AG09319 (cell line): ENCODE measurements around a stretch of chr10.

GRCh38 chr10:29462179-29462489 lies 172.6 kb downstream of the SVIL start:
- RRBS = no CpG with 5 or more reads among the region's 4 CpGs

DNA sequence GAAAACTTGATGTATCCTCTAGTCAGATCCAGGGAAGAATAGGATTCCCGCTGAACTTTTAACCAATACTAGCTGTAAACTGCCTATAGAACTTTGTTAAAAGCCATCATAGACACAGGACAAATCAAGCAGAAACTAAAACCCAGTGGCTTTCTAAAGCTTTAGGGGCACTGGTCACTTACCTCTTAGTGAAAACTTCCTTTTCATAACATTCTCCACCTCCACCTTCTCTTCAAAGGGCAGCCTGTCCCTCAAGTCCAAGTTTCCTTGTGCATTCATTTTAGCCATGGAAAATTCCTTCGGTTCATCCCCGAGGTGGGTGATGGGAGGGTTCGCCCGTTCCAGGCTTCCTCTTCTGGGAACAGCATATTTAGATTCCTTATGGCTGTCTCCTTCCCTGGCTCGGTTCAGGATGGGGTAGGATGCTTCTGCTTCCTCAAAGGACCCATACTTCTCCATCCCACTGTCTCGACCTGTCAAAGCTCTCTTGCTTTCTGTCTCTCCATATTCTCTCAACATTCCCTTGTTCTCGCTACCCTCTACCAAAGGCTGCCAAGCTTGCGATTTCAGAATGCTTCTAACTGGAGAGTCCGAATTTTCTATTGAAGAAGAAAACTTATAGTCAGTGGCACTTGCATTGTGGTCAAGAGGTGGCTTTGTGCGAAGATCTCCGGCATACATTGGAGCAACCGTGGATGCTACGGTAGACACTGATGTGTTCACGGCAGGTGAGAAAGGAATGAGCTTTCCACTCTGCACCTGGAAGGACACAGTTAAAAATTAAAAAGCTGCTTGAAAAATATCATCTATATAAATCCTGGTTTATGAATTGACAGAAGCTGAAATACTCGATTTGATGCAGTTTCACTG lies 111.3 kb downstream of the SVIL start:
- RRBS = no CpG with 5 or more reads among the region's 16 CpGs

DNA sequence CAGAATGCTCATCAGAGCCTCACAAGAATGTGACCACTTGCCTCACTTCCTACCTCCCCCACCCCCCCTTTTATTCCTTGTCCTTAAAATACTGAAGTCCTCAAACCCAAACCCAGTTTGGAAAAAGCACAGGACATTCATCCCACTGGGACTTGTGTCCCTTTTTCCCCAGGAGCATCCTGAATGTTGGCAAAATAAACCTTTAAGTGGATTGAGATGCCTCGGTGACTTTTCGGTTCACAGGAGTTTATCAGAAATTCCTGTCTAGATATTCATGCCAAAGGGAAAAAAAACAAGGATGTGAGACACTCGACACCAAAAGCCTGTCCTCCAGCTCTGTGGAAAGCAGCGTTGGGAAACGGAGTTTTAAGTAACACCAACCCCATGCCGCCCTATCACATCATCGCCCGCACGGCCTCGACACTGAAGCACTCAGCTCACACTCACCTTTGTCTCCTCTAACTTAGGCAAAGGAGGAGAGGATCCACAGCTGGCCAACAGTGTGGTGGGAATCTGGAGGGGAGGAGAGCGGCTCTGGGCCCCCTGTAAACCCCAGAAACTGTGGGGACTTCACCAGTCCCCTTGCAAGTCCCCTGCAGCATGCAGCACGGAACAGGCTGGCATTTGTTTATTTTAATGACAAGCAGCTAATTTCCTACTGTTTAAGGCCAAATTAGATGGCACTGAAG lies 45.8 kb downstream of the SVIL start:
- RRBS = no CpG with 5 or more reads among the region's 12 CpGs

DNA sequence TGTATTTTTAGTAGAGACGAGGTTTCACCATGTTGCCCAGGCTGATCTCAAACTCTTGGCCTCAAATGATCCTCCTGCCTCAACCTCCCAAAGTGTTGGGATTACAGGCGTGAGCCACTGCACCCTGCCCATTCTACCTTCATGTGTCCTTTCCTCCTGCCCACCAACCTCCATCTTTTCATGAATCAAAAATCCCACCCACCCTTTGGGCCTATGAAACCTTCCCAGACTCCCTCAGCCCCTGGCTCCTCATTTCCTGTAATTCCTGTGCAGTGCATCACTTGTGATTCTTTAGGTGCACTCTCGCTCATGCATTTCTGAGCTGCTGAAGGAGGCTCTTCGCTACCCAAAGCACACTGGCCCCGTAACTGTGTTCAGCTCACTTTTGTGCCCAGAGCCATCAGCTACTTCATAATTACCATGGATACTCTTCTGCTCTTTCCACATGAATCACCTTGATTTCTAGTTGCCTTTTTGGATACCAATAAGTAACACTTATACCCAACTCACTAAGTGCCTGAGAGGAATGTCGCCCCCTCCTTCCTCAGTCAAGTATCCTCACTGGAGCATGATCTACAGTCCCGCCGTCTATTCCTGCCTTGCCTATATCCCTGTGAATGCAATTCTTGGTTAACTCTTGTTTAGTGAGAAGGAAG lies 24.1 kb downstream of the SVIL start:
- RRBS = no CpG with 5 or more reads among the region's 8 CpGs

DNA sequence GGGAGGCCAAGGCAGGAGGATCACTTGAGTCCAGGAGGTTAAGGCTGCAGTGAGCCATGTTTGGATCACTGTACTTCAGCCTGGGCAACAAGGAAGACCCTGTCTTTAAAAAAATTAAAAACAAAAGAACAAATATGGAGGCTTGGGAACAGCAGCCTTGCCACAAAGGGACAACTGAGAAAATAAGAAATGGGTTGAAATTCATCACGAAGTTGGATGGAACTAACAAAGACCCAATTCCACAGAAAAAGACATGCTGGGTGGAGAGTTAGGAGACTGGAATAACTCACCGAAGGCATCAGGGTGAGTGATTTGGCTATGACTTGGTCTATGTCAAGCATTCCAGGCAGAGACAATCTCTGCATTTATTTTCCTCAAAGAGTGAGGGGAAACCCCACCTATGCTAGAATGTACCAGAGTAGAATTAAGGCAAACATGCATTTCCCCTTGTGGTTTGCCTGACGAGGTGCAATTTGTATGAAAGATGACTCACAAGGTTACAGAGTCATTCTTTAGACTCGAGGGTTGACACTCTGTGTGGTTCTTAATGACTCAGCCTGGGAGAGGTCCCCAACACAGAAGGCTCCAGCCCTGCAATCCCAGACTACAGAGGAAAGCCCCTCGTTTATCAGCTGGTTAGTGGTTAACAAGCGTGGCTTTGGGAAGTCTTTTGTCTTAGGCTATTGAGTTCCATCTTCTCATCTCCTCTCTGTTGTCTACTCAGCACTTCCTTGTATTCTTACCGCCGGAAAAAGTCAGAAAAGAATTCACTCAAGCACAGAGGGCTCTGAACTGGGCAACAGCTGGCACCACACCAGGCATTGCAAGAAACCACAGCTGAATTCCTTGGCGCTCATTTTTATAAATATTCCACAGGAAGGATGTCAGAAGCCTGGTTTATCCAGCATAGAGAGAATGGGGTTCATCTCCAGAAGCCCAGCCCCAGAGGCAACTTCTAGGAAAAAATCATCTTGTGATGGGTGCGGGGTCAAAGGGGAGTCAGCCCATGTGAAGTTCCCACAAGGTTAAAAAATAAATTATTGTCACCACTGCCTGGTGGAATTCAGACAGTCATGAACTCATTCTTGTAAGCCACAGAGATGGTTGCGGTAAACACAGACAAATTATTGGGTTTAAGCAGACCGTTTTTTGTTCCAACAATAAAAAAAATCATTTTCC lies 24.3 kb upstream of the SVIL start:
- RRBS = no CpG with 5 or more reads among the region's 12 CpGs

GRCh38 chr10:29691691-29692146 lies 56.9 kb upstream of the SVIL start:
- RRBS = no CpG with 5 or more reads among the region's 7 CpGs

DNA sequence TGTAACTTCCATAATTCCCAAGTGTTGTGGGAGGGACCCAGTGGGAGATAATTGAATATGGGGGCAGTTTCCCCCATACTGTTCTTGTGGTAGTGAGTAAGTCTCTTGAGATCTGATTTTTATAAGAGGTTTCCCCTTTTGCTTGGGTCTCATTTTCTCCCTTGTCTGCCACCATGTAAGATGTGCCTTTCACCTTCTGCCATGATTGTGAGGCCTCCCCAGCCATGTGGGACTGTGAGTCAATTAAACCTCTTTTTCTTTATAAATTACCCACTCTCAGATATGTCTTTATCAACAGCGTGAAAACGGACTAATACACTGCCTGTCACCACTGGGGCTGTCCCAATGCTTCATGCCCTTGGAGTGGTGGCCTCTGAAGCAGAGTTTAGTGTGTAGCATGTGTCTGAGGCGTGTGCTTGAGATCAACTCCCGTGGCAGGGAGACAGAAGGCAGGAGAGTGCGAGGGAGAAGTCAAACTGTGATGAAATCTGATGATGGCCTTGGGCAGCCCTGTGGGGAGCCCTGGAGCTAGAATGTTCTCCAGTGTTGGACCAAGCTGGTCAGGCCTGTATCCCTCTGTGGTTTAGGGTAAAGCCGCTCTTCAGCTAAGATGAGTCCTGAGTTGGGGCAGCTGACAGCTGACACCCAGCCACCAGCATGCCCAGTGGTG lies 170.2 kb upstream of the SVIL start:
- RRBS = no CpG with 5 or more reads among the region's 6 CpGs

- RRBS = no CpG with 5 or more reads among the region's 5 CpGs
Measured at GRCh38 chr10:29849500-29849983, 209.8 kb downstream of the JCAD start.

GRCh38 chr10:29881273-29881585 lies 178.2 kb downstream of the JCAD start:
- RRBS = no CpG with 5 or more reads among the region's 5 CpGs

DNA sequence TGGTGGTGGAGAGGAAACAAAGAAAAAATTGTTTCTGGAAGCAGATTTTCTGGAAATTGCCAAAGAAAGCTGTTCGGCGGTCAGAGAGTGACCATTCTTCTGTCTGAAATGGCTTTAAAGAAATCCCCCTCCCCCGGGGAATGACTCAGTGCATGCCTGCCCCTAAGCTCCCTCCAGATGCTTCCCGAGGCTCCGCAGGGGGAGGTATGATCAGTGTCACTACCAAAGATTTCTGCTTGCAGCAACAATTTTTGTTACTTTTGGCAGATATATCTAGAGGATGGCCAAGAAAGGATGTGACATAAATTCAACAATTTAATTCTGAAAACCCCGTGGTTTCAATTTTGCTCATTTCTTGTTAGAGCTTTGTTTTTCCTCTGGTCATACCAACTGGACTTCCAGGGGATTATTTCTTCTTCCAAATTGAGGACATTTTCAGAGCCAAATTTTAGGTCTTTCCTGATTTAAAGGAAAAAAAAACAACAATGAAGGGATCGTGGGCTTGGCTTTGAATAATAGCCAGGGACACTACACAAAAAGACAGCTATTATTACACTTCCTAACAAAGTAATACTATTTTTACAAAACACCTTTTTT lies 163.8 kb downstream of the JCAD start:
- RRBS = no CpG with 5 or more reads among the region's 7 CpGs

- RRBS = no CpG with 5 or more reads among the region's 2 CpGs
Measured at GRCh38 chr10:29976224-29976640, 83.2 kb downstream of the JCAD start.

GRCh38 chr10:29996524-29997014 lies 62.8 kb downstream of the JCAD start:
- RRBS = no CpG with 5 or more reads among the region's 8 CpGs

DNA sequence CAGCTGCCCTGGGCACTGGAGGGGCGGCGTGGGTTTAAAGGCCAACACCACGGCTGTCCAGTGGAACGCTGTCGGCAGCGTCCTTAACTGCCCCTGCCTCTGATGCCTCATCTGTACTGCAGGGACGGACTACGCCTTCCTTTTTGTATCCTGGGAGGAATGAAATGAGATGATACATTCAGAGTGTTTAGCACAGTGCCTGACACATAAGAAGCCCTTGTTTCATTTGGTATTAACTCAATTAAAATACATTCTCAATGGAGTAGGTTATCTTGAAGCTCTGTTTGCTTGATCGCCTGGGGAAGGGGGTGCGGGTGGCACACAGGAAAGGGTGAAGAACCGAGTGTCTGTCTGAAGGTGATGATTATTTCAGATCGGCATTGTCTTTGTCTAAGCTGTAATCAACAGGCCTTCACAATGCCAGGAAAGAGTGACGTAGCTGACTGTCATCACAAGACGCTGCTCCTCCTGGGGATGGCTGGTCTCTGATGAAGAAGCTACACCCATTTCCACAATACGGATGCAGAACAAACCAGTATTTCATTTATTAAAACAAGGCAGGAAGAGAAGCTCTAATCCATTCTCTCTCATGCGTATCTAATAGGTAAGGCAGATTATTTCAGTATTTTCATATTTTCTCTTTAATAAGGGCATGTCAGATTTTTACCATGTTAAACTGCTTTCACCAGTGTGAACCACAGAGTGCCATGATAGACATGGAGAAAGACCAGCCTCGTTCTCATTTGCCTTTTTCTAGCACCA lies 19.4 kb downstream of the JCAD start:
- RRBS = no CpG with 5 or more reads among the region's 17 CpGs

DNA sequence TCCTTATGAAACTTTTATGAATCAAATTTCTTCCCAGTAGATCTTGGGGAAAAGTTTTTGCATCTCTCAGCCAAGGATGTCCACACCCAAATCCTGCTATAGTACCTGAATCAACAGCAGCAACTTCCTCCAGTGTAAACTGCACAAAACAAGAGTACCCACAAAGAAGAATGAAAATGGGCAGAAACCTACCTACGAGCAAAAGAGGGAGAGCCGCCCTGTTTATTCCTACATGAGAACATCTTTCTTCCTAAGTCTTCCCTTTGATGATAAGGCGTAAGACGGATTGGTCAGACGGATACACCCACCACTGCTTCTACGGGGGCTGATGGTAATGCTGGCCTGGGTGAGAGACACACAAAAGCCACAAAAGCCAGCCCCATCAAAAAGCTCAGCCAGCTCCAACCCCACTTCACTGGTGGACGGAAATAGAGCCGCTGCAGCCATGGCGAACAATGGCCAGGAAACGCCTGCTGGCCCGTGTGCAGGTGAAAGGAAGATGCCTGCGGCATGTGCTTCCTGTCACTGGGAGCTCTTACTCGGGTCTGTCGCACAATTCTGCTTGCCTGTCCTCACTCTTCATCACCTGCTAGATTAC lies 10.4 kb downstream of the JCAD start:
- RRBS = no CpG with 5 or more reads among the region's 14 CpGs

GRCh38 chr10:30182588-30183217 lies 123.3 kb upstream of the JCAD start:
- RRBS = no CpG with 5 or more reads among the region's 21 CpGs

DNA sequence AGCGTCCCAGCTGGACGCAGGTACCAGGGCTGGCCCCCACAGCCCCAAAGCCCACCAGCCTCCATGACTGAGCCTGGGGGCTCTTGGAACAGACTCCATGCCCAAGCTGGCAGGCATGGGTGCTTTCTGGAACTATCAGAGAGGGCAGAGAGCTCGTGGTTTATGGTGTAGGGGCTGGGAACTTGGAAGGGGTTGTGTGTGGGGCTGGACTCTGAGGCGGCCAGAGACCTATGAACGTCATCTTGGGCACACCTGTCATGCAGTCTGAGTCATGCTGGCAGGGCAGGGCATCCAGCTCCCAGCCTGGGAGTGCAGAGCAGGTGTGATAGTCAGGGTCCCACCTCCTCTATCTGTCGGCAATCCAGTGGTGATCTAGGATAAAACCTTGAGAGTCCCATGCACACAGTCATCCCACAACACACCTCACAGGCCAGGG lies 8.3 kb upstream of the MTPAP start:
- RRBS = no CpG with 5 or more reads among the region's 6 CpGs

- RRBS = no CpG with 5 or more reads among the region's 4 CpGs
Measured at GRCh38 chr10:30418618-30419190, 15.3 kb upstream of the MAP3K8 start.

GRCh38 chr10:30434385-30435143 lies 580 bp downstream of the MAP3K8 start:
- RRBS = 1% methylated on average over 7 of the region's 45 CpGs

DNA sequence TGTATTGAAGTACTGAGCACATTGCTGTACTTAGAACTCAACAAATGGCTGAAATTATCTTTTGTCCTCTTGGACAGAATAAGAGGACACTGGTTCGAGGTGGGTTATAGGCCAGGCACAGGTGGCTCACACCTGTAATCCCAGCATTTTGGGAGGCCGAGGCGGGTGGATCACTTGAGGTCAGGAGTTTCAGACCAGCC lies 10.9 kb downstream of the MAP3K8 start:
- RRBS = no CpG with 5 or more reads among the region's 3 CpGs

DNA sequence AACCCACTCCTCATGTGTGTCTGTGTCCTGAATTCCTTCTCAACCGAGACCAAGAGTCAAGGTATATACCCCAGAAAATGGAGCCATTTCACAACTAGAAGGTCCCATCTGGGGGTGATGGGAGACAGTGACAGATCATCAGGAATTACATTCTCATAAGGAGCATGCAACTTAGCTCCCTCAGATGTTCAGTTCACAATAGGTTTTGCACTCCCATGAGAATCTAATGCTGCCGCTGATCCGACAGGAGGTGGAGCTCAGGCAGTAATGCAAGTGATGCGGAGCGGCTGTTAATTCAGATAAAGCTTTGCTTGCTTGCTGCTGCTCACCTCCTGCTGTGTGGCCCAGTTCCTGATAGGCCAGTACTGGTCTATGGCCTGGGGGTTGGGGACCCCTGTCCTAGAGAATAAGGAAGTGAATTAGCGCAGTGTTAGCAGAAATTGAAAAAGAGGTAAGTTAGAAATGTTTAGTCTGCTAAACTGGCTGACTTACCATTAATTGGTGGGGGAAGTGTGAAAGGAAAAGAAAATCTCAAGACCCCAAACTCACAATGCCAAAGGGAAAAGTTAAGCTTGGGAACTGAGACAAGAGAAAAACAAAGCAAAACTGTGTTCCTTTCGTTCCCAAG lies 76.5 kb downstream of the LYZL2 start:
- RRBS = no CpG with 5 or more reads among the region's 7 CpGs